Non-pigmented ciliary epithelial cell (primary cell): ENCODE data around the gene ENOSF1.

GRCh38 chr18:362557-362872 is 94.7 kb upstream of the THOC1 start:
- RRBS = no CpG with 5 or more reads among the region's 6 CpGs

DNA sequence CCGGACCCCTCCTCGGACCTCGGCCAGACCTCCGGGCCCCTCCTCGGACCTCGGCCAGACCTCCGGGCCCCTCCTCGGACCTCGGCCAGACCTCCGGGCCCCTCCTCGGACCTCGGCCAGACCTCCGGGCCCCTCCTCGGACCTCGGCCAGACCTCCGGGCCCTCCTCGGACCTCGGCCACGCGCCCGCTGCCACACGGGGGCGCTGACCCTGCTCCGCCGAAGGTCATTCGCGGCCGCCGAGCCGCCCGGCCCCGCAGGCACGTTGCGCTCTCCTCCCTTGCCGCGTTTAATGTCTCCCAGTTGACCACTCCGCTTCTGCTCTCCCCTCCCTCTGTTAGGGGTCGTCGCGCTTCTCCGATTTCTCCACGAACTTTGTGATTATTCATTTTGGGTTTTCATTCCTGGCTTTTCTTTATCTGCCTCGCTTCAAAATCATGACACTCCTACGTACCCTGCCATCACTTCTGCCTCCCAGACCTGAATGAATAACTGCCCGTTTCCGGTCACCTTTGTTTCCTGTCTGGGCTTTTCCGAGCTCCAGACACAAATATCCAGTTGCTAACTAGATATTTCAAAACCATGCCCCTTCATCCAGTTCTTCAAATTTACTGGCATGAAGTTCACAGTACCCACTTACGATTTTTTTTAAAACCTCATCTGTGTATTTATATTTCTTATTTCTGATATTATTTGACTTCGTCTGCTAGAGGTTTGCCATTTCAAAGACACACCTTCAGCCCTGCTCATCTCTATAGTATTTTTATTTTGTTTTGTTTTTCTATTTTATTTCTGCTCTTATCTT is 14.8 kb upstream of the COLEC12 start:
- RRBS = 90% methylated on average over 6 of the region's 49 CpGs

DNA sequence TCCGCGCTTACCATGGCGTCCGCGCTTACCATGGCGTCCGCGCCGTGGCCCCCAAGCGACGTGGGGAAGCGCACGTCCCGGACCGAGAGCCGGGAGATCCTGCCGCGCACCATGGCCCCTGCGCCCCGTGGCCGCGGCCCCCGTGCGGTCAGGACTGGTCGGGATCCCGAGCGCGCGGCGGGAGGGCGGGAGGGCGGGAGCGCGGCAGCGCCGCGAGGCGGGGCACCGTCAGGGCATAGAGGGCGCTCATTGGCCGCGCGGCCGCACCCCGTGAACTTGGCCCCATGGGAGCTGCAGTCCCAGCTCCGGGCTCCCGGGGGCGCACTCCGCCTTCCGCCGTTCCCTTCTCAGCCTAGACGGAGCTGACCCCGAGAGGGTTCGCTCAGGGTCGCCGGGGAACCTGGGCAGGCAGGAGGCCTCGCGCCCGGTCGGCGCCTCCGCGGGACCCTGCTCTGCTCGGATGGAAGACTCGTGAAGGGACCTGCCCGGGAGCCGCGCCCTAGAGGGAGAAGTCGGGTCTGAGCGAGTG is at the start of gene ENOSF1:
Gene ENOSF1 (minus strand): TSS at position 156 of the 529 bp plus-strand sequence.
- RRBS = 4% methylated on average over 21 of the region's 70 CpGs

DNA sequence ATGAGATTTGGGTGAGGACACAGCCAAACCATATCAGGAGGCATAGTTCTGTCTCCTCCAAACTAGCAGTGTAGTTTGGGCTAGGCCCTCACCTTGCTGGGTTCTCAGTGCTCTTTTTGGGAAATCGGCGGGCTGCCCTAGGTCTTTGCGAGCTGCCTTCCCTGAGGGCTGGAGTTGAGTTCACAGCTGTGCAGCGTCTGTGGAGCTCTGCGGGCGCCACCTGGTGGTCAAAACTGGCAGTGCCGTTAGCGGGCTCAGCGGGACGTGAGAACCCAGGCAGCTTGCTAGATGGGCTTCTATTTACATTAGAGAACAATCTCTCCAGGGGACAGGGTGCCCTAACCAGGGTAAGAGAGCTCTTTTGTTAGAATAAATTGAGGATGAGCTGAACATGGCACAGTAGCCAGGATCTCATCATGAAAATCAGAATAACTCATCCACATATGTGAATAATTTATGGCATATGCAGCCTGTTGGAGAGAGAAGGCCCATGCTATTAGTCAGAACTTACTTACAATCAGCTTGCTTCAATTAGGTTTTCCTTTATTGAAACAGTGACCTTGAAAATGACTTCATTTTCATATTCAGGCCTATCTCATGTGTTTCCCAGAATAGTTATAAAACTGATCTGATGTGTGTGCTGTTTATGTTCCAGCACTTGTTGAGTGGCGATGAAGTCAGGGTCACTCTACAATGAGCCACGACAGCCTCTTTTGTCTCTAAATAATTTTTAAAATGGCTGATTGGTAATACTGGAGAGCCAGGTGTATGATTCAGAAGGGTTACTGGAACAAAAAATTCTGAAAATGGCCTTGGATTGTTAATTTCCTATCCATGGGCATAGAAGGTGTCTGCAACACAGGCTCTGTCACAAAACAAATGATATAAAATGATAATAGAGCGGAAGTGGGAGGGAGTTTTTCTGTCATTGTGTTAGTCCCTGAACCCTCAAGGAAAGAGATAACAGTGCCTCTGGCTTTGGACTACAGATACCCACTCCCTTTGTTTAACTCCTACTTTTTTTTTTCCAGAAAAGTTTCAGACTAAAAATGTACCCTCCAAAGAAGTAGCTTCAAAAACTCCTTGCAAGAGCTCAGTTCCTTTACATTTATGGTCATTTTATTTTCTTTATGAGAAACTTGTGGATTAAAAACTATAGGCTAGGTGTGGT is 27.6 kb upstream of the YES1 start:
- RRBS = no CpG with 5 or more reads among the region's 13 CpGs

- RRBS = 2% methylated on average over 21 of the region's 82 CpGs
Observed at GRCh38 chr18:907136-908019, 2.7 kb downstream of the ADCYAP1 start.

GRCh38 chr18:2571775-2572494 is 578 bp downstream of the NDC80 start:
- RRBS = no CpG with 5 or more reads among the region's 17 CpGs

GRCh38 chr18:2606340-2606697 is 35.0 kb downstream of the NDC80 start:
- RRBS = no CpG with 5 or more reads among the region's 2 CpGs

DNA sequence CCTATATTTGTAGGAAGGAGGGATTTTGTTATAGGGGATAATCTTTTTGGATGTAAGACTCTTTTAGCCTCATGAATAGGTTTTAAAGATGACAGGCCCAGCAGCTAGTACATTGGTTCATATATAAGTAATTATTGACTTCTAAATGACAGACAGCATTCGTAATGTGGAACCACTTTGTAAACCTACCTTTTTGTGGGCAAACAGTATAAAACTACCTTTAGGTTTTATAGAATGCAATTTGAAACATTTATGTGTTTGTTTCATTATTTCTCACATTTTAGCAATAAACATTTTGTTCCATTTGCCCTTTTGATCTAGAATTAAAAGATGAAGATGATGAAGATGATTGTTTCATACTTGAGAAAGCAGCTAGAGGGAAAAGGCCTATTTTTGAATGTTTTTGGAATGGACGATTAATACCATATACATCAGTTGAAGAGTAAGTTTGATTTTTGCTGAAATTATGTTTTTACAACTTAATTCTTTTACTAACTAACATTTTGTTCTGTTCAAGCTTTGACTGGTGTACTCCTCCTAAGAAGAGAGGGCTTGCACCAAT is 44.8 kb downstream of the SMCHD1 start:
- RRBS = no CpG with 5 or more reads among the region's 2 CpGs

GRCh38 chr18:2795810-2796234 is 51.0 kb upstream of the EMILIN2 start:
- RRBS = no CpG with 5 or more reads among the region's 4 CpGs

DNA sequence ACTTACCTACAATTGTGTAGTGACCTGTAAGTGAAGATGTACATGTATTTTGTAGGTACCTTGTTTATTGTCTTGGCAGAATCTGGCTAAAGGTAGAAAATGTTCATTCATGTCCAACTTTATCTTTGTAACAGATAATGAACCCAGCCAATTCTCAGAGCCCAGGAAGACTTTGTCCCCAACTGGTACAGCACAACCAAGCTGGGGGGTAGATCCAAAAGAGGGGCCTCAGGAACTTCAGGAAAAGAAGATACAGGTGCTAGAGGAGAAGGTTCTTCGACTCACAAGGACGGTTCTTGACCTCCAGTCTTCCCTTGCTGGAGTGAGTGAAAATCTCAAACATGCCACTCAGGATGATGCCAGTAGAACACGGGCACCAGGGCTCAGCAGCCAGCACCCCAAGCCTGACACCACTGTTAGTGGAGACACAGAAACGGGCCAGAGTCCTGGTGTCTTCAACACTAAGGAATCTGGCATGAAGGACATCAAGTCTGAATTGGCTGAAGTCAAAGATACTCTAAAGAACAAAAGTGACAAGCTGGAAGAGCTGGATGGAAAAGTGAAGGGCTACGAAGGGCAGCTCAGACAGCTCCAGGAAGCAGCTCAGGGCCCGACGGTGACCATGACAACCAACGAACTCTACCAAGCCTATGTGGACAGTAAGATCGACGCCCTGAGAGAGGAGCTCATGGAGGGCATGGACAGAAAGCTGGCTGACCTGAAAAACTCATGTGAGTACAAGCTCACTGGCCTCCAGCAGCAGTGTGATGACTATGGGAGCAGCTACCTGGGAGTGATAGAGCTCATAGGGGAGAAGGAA is 43.8 kb downstream of the EMILIN2 start:
- RRBS = no CpG with 5 or more reads among the region's 10 CpGs

DNA sequence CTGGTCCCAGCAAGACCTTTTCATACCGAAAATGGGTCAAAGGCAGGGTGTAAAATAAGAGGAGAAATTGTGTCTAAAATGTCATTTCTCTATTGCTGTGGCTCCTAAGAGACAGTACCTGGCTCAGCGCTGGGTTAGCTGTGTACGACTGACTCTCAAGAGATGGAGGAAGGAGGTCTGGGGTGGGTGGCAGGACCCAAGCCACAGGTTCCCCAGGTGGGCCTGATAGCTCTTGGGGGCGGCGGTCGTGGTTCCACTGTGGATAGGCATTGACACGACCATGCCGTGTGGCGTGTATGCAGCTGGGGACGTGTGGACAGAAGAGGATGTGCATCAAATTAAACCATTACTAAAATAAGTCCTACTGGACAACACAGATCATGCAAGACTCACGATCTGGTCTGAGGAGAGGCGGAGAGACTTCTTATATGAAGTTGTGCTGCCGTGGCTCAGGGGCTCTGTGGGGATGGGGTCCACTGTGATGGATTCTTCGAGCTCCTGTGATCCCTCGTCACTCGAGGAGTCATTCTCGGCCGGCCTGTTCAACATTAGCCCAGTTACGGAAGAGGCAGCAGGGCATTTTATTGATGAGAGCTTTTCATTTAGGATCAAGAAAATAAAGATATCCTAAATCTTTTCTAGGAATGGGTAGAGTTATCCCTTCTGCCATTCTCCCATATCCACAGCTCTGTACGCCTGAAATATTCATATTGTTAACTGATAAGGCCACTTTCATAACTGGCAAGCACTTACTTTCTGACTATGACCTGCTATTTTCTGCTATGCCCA is 78.2 kb downstream of the EMILIN2 start:
- RRBS = no CpG with 5 or more reads among the region's 20 CpGs

DNA sequence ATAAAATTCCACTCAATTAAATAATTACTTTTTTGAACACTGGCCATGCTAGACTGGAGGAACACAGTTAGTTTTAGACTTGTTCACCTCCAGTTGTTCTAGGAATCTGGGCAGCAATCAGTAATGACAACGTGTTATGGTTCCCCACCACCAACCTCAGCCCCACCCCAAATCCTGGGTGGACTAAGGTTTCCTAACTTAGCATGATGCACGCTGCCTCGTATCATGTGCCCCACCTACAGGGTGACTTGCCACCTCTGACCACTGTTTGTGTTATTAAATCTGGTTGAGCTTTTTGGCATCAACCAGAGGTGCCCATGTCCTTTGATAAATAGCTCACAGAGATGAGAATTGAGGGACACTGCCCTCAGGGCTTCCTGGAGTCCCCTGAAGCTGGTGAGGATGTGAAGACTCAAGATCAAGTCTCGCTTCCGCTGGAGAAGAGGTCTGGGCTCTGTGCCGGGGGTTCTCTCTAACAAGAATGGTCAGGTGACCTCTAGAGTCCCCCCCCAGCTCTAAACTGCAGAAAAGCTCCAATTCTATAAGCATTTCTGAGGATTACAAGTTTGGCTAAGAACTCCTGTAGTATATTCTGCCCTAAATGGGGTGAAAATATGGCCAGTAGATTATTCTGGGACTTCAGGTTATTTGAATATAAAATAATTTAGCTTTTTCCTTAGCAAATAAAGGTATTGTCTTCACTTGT is 32.5 kb downstream of the LPIN2 start:
- RRBS = no CpG with 5 or more reads among the region's 6 CpGs

DNA sequence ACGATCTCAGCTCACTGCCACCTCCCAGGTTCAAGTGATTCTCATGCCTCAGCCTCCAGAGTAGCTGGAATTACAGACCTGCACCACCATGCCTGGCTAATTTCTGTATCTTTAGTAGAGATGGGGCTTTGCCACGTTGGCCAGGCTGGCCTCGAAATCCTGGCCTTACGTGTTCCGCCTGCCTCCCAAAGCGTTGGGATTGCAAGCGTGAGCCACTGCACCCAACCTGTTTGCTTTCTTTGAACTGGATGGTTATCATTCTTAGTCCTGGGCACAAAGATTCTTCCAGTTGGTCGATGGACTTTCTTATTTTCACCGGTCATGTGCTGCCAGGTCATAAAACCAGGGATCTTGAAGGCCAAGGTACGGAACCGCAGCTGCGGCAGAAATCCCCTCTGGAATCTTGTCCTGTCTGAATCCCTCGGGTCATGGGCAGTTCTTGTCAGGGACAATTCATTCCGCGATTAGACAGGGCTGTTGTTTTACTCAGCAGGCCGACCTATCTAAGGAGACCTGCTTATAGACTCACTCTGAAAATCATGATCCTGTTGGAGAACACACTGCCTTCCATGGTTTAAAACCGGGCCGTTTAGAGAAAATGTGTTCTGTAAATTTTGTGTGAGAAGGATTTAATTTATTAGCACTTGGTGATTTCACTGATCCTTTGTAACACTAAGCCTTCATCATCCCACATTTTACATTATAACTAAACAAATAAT is 13.8 kb upstream of the LPIN2 start:
- RRBS = no CpG with 5 or more reads among the region's 18 CpGs

DNA sequence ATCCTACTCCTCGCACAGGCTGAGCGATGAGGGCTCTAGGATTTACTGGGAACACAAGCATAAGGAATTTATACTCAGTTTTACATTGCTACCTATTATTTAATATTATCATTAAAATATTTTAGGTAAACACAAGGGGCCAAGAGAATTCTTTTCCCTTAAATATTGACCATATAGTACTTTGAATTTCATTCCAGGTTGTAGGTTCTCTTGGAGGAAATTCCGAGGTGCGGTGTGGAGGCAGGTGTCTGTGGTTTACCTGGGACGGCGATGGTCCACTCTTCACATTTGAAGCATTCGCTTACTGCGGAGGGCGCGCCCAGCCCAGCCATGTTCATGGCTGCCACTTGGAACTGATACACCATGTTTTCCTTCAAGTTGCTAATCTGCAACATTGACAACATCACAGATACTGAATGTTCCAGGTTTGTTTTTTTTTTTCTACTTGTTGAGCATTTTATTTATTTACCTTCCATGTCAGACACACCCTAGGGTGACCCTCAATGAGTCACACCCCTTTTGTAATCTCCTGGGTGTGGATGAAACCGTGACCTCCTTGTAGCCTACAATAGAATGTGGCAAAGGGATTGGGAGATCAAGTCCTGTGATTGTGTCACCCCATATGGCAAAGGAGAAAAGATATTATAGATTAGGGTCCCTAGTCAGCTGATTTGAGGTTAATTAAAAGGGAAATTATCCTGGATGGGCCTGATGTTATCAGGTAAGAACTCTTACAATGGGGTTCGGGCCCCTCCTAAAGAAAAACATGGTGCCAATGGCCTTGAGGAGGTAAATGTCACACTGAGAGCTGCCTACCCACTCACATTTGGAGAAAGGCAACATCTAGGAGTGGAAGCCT is 99.9 kb downstream of the MYOM1 start:
- RRBS = no CpG with 5 or more reads among the region's 12 CpGs

GRCh38 chr18:3216732-3217506 is 2.8 kb downstream of the MYOM1 start:
- RRBS = no CpG with 5 or more reads among the region's 8 CpGs

DNA sequence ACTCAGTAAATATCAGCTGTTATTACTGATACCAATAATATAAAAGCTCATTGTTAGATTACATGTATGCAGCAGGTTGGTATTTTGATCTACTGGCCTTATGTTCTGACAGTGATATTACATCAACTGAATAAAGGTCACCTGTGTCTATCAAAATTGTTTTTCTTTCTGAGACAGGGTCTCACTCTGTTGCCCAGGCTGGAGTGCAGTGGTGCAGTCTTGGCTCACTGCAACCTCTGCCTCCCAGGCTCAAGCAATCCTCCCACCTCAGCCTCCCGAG is 1.0 kb upstream of the MYOM1 start:
- RRBS = no CpG with 5 or more reads among the region's 1 CpG

DNA sequence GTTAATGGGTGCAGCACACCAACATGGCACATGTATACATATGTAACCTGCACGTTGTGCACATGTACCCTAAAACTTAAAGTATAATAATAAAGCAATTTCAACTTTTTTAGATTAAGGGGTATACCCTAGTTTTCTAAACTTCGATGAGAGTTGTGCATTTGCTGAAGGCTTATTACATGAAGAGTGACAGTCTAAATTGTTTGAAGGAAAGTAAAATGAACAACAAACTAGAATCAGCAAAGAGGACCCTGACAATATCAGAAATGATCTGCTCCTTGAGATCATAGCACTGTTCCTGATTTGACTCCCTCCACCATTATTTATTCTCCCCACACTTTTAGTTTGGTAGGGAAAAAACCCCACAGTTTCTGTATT is 2.5 kb downstream of the MYL12A start:
- RRBS = no CpG with 5 or more reads among the region's 2 CpGs

GRCh38 chr18:3263800-3264136 is 1.8 kb downstream of the MYL12B start:
- RRBS = no CpG with 5 or more reads among the region's 2 CpGs

- RRBS = no CpG with 5 or more reads among the region's 20 CpGs
Observed at GRCh38 chr18:3282623-3283412, 20.9 kb downstream of the MYL12B start.

- RRBS = no CpG with 5 or more reads among the region's 1 CpG
Observed at GRCh38 chr18:3446566-3447018, 3.4 kb upstream of the TGIF1 start.